Zone of skin (tissue), 1 donor: ENCODE measurements around the genes SPATA31E1, SHC3 and SEMA4D.

DNA sequence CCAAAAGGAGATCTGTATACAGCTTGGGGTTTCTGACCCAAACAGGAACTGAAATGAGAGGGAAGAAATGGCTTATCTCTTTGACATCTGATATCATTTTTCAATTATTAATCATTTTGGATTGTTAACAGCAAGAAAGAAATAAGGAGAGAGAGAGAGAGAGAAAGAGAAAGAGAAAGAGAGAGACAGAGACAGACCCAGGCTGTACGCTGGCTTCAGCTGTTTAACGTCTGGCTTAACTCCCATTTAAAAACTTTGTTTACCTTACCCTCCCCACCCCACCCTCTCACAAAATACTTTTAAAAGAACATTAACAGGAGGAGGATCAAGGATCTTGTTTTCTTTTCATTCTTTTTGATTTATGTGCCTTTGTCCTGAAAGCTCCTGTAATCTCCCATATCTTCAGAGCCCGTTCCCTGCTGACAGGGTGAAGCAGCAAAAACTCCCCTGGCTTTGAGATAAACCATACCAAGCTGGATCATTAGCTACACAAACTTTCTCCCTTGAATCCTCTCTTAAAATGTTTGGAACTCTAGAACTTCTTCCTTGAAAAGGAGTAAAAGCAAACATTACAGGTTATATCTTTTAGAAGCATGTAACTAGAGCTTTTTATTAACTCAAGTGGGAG is 231.5 kb upstream of the TUT7 start:
- RRBS = no CpG with 5 or more reads among the region's 3 CpGs

- RRBS = no CpG with 5 or more reads among the region's 4 CpGs
Measured at GRCh38 chr9:86707959-86708563, 239.2 kb downstream of the GAS1 start.

DNA sequence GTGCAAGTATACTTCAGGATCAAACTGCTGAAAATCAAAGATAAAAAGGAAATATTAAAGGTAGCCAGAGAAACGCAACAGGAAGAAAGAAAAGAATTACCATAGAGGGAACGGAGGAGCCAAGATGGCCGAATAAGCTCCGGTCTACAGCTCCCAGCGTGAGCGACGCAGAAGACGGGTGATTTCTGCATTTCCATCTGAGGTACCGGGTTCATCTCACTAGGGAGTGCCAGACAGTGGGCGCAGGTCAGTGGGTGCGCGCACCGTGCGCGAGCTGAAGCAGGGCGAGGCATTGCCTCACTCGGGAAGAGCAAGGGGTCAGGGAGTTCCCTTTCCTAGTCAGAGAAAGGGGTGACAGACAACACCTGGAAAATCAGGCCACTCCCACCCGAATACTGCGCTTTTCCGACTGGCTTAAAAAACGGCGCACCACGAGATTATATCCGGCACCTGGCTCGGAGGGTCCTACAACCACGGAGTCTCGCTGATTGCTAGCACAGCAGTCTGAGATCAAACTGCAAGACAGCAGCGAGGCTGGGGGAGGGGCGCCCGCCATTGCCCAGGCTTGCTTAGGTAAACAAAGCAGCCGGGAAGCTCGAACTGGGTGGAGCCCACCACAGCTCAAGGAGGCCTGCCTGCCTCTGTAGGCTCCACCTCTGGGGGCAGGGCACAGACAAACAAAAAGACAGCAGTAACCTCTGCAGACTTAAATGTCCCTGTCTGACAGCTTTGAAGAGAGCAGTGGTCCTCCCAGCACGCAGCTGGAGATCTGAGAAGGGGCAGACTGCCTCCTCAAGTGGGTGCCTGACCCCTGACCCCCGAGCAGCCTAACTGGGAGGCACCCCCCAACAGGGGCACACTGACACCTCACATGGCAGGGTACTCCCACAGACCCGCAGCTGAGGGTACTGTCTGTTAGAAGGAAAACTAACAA is 94.7 kb upstream of the GAS1 start:
- RRBS = no CpG with 5 or more reads among the region's 35 CpGs

GRCh38 chr9:87410537-87411400 is 86.9 kb upstream of the DAPK1 start:
- RRBS = no CpG with 5 or more reads among the region's 21 CpGs

GRCh38 chr9:87464055-87464349 is 33.7 kb upstream of the DAPK1 start:
- RRBS = no CpG with 5 or more reads among the region's 3 CpGs

GRCh38 chr9:87556857-87557435 is 59.3 kb downstream of the DAPK1 start:
- RRBS = no CpG with 5 or more reads among the region's 9 CpGs

DNA sequence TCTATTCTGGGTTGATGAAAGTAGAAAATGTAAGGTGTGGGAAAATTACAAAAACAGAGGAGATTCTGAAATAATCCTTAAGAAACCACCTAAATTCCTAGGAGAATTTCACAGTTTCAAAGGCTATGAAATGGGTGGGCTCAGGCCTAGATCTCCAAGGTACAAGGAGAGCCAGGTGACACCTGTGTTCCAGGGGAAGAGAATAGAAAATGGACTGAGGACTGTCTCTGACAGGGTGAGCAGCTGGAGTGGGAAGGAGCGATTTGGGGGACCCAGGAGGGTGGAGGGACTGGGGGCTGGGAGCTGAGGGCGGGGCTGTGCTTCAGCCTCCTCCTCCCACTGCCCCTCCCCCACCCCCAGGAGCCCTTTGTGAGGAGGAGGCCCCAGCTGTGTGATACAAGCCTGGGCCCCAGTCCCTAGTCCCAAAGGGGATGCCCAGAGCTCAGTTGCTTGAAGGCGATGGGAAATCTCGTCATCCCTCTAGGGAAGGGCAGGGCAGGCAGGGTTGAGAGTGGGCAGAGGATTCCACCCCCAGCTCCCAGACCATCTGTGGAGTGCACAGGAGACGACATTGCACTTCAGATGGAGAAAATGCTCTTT is at the start of gene SPATA31E1:
SPATA31E1 (plus strand) TSS at position 445 of the 600 bp plus-strand sequence.
- RRBS = no CpG with 5 or more reads among the region's 5 CpGs

DNA sequence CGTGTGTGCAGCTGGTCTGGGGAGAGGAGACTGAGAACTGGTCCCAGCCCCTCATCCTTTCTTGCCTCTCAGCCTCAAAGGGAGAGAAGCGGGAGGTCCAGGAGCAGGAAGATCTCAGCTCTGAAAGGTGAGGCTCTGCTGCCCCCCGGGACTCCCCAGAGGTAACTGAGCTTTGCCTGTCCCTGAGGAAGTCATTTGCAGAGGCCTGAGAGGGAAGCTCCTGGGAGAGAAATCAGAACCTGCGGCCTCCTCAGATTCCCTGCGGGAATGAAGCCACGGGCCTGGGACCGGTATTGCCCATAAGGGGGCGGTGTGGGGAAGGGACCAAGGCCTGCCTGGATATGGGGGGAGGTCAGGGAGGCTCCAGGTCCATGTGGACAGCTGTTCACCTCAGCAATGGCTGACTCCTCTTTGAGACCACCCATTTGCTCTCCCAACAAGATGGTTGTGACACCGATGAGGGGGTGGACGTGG is 1.3 kb downstream of the SPATA31E1 start:
- RRBS = no CpG with 5 or more reads among the region's 10 CpGs

DNA sequence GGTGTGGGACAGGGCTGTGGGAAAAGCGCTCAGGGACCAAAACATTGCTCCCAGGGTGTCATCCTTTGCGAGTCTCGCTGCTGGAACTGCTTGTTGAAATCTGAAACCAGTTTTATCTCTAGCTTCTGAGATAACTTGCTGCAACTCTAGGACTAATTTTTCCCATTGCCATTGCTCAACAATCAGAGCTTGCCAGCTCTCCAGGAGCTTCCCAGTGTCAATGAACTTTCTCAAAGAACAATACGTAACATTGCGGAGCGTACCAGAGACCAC is 48.0 kb downstream of the SPATA31C2 start:
- RRBS = no CpG with 5 or more reads among the region's 6 CpGs

DNA sequence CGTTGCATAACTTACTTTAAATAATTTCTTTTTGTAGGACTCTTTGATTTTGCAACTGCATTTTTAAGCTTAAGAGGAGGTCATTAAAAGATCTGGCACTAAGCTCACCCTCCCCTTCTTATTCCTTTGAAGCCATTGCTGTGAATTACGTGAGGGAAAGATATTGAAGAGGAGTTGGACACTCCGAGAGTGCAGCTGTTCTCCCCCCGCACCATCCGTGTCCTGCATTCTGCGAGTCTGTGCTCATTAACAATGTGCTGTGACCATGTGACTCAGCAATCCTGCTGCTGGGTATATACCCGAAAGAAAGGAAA is 39.9 kb downstream of the NXNL2 start:
- RRBS = no CpG with 5 or more reads among the region's 7 CpGs

- RRBS = no CpG with 5 or more reads among the region's 10 CpGs
Measured at GRCh38 chr9:88828053-88828563, 163.2 kb upstream of the S1PR3 start.

DNA sequence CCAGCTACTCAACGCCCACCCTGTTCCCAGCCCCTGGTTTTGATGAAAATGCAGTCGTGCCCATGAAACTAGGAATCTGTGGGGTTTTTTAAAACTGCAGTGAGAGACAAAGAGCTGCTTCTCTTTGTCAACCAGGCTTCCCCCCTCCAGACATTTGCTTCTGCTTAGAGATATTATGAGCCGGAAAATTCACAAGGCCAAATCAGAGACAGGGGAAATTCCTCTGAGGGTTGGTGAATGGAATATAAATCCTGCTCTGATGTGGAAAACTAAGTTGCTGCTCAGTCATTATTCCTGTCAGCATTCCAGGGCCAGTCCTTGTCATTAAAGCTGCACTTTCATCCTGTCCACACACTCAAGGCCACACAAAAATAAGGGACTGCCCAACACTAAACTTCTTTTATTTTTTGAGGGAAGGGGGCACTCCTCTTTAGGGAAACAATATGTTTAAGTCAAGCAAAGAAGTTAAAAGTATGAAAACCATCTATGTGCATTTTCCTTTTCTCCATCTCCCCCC is 119.1 kb upstream of the S1PR3 start:
- RRBS = no CpG with 5 or more reads among the region's 3 CpGs

- RRBS = 3% methylated on average over 22 of the region's 56 CpGs
Measured at GRCh38 chr9:89178249-89178915, at the start of gene SHC3. Gene SHC3, minus strand, starts transcription at chr9:89178818.

GRCh38 chr9:89317691-89318312 is 498 bp upstream of the SECISBP2 start:
- RRBS = no CpG with 5 or more reads among the region's 14 CpGs

- RRBS = 85% methylated on average over 4 of the region's 20 CpGs
Measured at GRCh38 chr9:89363258-89364441, 45.4 kb downstream of the SECISBP2 start.

DNA sequence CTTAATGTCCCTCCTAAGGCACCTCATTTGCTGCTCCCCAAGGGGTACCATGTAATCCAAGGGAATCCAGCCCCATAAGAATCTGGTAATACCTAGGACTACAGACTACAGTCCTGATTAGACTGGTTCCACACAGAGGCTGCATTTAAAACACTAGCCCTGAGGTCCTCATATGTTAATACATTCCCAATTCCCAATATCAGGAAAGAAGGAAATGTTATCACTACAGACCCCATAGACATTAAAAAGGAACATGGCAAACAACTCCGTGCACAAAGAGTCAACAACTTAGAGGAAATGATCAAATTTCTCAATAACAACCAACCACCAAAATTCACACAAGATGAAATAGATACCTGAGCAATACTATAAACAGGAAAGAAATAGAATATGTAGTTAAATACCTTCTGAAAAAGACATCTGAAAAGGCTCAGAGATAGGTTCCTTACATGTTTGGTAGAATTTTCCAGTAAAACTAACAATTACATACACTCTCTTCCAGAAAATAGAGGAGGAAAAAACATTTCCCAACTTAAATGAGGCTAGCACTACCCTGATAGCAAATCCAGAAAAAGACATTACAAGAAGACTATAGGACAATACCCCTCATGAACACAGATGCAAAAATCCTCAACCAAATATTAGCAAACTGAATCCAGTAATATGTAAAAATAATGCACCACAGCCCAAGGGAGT is 28.9 kb downstream of the SEMA4D start:
- RRBS = no CpG with 5 or more reads among the region's 1 CpG

DNA sequence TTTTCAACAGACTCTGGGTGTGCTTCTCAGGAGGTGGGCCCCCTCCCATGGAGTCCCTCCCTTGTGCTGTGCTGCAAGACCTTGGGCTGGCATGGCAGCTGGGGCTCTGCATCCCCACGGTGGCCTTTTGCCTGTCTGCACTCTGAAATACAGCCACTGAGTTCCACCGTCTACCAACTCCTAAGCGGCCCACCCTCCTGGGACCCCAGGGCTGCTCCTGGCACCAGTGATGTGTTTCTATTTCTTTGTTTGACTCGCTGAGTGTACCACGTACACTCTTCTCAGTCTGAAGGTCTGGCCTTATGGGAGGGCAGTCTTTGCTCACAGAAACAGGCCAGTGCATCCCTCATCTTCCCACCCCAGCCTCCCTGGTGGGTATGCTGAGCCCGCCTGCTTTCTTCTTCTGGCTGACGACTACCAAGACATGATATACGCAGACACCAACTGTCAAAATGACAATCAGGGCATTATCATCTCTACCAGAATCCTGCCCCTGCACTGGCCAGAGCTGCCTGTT is 1.6 kb downstream of the SEMA4D start:
- RRBS = no CpG with 5 or more reads among the region's 8 CpGs

- RRBS = 1% methylated on average over 37 of the region's 69 CpGs
Measured at GRCh38 chr9:89497698-89498672, at the start of gene SEMA4D. Gene SEMA4D, minus strand, starts transcription at chr9:89498113.

DNA sequence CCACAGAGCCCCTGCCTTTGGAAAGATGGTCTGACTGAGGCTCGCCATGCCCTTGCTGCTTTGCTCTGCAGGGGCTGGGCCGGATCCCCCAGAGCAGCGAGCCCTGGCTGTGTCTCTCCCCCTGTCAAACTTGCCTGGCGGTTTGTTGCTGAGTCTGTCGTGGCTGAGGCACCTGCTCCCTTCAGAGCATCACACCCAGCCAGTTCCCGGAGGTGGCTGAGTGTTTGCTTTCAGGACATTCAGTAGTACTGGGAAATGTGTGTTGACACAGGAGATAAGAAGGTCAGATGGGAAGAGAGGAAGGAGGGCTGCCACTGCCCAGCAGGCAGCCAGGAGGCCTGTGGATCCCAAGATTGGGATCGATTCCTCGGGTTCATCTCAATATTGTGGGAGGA is 62.9 kb downstream of the GADD45G start:
- RRBS = 40% methylated on average over 1 of the region's 8 CpGs